Fibroblast of villous mesenchyme (primary cell): ENCODE data around the genes ZKSCAN4, OR2J3 and MOG.

- CAGE, long polyA plus RNA, result no peak
These were observed 690 bp downstream of the ZNF165 start for GRCh38 chr6:28080663-28081852.

GRCh38 chr6:28125331-28125902 lies 1.0 kb downstream of the ZSCAN16 start:
- CAGE, long polyA plus RNA, result no peak

DNA sequence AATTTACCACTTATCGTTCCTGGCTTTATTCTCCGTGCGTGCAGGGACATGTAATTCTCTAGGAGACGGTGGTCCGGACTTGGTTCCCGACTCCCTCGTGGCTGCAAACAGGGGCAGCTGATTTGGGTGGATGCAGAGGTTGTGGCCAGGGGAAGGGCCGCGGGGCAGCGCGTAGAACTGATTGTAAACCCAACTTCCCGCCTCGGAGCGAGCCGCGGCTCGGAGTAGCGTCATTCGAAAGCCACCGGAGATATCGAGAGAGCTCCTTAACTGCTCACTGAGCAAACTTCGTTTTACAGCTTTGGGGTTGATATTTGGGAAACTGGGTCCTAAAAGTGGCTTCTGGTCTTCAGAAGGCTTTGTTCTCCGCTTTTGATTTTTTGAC lies 17.5 kb upstream of the ZSCAN9 start:
- CAGE, long polyA plus RNA, result no peak

DNA sequence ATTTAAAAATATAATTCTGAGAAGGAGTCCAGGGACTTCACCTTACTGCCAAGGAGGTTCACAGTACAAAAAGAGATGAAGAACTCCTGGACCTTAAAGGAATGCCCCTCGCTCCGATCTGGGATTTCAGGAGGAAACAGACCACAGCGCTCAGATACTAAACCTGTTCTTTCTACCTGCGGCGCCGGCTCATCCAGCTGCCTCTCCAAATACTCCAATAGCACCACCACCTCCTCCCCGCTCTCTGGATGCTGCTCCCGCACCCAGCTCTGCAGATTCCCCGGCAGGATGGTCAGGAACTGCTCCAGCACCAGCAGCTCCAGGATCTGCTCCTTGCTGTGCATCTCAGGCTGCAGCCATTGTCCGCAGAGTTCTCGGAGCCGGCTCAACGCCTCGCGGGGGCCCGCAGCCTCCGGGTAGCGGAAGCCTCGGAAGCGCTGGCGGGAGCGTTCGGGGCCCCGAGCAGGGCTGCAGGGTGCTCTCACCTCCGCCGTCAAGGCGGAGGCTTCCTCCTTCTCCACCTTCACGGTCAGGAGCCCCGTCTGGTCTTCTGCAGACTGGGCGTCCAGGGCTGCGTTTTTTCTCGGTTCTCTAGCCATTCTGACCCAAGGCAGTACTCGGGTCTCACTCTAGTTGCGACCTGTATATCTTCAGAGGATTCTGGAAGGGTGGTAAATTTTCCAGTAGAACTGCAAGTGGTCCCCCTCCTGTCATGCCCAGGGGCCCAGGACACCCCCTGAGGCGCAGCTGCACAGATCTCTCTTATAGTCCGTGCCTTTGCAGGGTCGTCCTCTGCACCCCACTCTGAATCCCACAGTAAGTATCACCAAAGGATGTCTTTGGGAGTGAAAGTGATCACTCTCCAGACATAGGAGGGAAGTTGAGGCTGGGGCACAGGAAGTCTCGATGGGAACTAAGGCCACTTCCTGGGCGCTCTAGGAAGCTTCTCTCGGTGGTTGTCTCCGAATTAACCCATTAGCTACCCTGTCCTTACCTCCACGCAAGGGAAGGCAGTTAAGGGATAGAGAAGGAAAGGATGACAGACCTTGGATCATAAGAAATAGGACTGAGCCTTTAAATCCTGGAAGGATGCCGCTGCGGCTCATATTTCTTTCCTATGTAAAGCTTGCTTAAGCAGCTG lies at the start of gene ZKSCAN4:
Gene ZKSCAN4, minus strand, starts transcription at position 888 of the 1,141 bp plus-strand sequence.
- CAGE, long polyA plus RNA, result start-site peak on the minus strand centred at position 897 of the sequence, 49 bp wide, 19 and 40 reads in 2 replicates

DNA sequence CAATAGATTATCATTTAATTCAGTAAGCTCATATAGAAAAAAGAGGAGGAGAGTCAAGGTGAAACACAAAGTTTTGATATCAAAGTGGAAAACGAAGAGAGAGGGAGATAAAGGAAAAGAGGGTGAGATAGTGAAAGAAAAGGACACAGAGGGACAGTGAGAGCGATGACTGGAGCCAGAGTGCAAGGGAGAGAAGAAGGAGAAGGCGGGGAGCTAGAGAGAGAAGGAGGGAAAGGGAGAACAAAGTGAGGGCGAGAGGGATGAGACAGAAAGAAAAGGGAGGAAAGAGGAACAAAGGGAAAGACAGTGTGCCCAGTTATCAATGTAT lies 27.7 kb downstream of the GPX5 start:
- CAGE, long polyA plus RNA, result no peak

GRCh38 chr6:28566004-28566843 lies 20.9 kb downstream of the SCAND3 start:
- CAGE, long polyA plus RNA, result no peak

DNA sequence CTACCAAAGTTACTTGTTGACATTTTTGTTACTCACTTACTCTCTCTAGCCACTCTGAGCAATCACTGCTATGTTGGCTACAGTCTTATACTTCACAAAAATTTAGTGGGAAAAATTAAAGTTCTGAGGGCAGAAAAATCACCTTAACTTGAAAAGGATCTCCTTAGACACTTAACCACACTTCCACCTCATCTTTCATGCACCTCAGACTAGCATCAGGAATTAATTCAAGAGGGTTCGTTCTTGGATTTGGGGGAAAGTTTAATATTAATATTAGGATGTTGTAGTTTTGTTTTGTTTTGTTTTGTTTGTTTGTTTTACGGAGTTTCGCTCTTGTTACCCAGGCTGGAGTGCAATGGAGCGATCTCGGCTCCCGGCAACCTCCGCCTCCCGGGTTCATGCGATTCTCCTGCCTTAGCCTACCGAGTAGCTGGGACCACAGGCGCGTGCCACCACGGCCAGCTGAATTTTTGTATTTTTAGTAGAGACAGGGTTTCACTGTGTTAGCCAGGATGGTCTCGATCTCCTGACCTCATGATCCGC lies 133.3 kb upstream of the SCAND3 start:
- CAGE, long polyA plus RNA, result no peak

DNA sequence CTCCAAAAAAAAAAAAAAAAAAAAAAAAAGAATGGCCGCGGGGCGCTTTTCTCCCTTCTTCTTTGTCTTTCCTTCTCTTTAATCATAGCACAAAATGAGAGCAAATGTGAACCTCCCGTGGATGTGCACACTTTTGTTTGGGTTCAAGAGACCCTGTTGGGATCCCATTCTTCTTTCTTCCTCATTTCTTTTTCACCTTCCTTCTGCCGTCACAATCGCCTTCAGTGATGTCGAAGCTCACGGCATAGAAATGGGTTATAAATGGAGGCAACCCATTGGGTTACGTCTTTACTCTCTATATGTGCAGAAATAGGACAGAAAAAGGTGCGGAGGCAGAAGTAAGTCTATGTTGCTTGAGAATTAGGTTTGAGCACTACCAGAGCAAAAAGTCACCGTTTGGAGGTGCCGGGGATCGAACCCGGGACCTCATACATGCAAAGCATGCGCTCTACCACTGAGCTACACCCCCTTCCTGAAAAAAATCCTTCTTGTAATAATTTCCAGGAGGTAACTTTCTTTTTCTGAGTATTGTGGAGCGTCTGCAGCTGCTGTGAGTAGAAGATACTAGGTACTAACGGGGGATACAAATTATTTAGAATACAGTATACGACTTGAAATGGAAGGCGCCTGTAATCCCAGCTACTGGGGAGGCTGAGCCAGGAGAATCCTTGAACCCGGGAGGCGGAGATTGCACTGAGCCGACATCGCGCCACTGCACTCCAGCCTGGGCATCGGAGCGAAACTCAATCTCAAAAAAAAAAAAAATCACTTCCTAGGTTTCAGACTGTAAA lies 134.2 kb downstream of the TRIM27 start:
- CAGE, long polyA plus RNA, result no peak

GRCh38 chr6:28880523-28881616 lies 42.9 kb downstream of the TRIM27 start:
- CAGE, long polyA plus RNA, result no peak

- CAGE, long polyA plus RNA, result no peak
These were observed 24.2 kb downstream of the ZNF311 start for GRCh38 chr6:28980718-28981440.

- CAGE, long polyA plus RNA, result no peak
These were observed at the start of gene OR2J3 for GRCh38 chr6:29107776-29108219. Gene OR2J3, plus strand, starts transcription at chr6:29108058.

DNA sequence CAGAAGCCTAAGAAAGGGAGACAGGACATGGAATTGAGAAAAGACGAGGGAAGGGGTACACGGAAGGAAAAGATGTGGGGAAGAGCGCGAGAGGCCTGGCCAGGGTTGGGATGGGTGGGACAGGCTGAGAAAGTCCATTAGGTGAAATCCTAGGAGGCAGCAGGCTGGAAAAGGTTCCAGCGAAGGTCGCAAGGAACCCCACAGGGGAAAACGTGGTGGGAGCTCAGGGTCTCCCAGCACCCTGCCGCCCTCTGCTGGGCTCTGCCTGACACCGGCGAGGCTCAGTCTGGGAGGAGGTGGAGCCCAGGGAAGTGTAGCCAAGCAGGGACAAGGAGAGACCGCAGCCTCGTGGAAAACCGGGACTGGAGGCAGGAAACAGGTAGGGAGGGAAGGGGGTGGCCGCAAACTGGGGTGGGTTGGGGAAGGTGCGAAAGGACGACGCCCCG lies 4.4 kb downstream of the GABBR1 start:
- CAGE, long polyA plus RNA, result no peak

DNA sequence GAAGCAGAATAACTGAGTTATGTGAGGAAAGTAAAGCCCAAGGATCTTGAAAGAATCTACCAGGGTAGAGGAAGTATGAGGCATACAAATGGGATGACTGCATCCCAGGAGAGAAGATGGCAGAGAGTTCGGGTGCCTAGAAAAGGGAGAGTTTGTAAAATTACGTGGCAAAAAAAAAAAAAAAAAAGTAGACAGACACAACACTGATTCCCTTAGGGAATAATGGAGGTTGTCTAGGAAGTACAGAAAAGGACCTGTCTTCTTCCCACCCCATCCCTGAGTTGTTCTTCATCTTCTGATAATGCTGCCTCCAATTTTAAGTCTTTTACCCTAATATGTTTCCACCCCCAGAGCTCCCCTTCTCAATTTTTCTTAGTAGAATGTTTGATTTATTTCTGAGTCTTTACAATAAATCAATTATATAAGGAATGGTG lies 3.3 kb downstream of the GABBR1 start:
- CAGE, long polyA plus RNA, result no peak

- CAGE, long polyA plus RNA, result no peak
These were observed 1.6 kb downstream of the GABBR1 start for GRCh38 chr6:29631154-29631959.

- CAGE, long polyA plus RNA, result no peak
These were observed at the start of gene MOG for GRCh38 chr6:29656875-29657222. Gene MOG, plus strand, starts transcription at chr6:29657092.

DNA sequence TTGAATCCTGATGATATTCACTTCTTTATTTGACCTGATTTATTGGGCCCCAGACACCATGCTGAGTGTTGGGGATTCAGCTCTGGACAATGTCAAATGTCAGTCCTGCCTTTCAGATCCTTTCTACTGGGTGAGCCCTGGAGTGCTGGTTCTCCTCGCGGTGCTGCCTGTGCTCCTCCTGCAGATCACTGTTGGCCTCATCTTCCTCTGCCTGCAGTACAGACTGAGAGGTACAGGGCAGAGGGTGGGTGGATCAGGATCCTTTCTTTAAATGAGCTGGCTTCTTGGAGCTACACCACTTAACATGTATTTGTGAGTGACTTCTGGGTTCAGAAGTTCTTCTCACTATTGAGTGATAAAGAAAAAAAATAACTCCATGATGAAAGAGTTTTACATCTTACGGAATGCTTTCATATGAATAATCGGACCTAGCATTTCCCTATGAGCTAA lies 9.2 kb downstream of the MOG start:
- CAGE, long polyA plus RNA, result no peak

DNA sequence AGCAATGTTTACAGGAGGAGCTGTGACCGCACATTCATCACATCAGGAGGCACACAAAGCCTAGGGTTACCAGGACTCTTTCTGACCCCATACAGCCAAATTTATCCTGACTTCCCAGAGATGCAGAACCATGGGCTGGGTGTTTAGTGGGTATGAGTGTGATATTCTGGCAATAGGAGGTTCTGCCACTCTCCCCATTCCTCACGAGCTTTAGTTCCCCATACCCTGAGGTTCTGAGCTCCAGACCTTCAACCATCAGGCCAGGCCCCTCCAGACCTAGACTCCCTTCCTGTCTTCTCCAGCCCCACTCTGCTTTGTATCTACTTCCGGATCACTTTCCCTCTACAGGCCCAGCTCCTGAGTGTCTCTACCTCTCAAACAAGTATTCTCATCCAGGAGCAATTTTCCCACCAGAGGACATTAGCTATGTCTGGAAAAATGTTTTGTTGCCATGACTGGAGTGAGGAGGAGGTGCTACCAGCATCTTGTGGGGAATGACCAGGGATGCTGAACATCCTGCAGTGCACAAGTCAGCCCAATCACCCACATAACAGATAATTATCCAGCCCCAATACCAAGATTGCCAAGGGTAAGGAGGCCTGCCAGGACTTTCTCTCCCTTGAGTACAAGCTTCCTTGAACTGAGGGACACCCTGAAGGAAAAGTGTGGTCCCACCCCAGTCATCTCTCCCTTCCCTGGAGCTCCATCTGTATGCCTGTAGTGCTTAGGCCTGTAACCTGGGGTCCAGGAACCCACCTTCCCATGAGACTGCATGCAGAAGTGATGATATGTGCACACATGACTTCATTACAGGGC lies 4.6 kb downstream of the HLA-F start:
- CAGE, long polyA plus RNA, result no peak

- CAGE, long polyA plus RNA, result no peak
These were observed 32.3 kb downstream of the HLA-F start for GRCh38 chr6:29755438-29756044.

DNA sequence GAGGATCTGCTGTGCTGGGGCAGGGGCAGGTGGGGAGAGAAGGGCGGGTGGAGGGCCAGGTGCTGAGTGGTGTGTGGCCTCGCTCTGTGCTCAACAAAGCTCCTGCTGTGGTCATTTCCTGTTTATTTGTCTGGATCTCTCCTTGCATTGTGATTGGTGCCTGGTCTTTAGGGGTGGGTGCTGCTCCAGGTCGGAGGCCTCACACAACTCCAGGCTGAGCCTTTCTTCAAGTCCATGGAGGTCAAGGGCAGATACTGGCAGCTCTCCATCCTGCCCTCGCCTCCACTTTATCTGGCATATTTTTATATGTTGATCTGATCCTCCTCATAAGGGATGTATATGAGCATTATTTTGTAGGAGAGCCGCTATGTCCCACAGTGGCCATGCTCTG lies 36.2 kb downstream of the HLA-F start:
- CAGE, long polyA plus RNA, result no peak

GRCh38 chr6:29889210-29889535 lies 53.2 kb upstream of the HLA-A start:
- CAGE, long polyA plus RNA, result no peak